HepG2 (cell line): ENCODE measurements around a stretch of chr11.

DNA sequence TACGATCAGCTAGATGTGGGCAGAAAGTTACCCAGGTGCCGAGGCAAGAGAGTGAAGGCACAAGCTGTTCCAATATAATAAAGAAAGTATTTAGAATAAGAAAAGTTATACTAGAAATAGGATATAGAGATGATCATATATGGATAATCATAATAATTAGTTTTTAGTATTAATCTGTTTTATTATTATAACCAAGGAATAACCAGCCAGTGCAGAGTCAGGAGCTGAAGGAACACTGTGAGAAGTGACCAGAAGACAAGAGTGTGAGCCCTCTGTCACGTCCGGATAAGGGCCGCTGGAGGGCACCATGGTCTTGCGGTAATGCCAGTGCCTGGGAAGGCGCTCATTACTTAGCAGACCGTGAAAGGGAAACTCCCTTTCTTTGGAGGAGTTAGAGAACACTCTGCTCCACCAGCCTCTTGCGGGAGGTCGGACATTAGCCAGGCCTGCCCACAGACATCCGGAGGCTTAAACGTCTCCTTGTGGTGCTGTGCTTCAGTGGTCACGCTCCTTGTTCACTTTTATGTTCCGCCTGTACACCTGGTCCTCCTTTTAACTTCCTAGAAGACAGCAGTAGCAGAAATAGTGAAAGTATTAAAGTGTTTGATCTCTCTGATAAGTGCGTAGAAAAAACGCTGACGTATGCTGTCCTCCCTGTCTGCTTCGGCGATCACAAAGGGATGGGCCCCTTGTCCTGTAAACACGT, 120.5 kb upstream of the LMO1 start:
- RRBS, 2 experiments = 80% methylated on average over 2 of the region's 20 CpGs; no CpG with 5 or more reads in 1 of the 2 experiments
CAGE:
- cytosol, long polyA minus RNA = no peak
- cytosol, long polyA plus RNA = no peak
- long polyA plus RNA = no peak
- nucleus, long polyA minus RNA = no peak
- nucleus, long polyA plus RNA = no peak

DNA sequence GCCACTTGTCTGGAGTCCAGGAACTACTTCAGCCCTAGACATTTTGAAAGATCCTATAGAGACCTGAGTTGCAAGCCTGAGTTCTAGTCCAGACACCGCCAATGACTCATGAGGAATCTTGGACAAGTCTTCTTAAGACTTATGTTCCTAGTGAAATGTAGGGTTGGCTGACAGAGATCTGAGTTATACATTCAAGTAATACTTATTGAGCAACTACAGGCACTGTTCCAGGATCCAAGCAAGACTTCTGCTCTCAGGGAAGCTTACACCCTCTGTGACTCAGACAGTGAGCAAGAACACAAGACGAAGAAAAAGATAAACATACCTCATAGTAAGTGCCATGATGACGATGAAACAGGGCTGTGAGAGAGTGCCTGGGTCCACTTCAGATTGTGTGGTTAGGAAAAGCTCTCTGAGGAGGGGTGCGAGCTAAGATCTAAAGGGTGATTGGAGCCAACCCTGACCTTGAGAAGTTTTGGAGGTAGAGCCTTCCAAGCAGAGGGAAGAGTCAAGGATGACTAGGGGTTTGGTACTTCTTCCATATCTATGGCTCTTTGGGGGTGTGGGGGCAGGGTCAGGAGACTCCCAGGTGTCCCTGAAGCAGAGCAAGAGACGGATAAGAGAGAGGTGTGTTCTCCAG, 10.3 kb upstream of the STK33 start:
- RRBS, 2 experiments = no CpG with 5 or more reads among the region's 5 CpGs
CAGE:
- cytosol, long polyA minus RNA = no peak
- cytosol, long polyA plus RNA = no peak
- long polyA plus RNA = no peak
- nucleus, long polyA minus RNA = no peak
- nucleus, long polyA plus RNA = no peak

DNA sequence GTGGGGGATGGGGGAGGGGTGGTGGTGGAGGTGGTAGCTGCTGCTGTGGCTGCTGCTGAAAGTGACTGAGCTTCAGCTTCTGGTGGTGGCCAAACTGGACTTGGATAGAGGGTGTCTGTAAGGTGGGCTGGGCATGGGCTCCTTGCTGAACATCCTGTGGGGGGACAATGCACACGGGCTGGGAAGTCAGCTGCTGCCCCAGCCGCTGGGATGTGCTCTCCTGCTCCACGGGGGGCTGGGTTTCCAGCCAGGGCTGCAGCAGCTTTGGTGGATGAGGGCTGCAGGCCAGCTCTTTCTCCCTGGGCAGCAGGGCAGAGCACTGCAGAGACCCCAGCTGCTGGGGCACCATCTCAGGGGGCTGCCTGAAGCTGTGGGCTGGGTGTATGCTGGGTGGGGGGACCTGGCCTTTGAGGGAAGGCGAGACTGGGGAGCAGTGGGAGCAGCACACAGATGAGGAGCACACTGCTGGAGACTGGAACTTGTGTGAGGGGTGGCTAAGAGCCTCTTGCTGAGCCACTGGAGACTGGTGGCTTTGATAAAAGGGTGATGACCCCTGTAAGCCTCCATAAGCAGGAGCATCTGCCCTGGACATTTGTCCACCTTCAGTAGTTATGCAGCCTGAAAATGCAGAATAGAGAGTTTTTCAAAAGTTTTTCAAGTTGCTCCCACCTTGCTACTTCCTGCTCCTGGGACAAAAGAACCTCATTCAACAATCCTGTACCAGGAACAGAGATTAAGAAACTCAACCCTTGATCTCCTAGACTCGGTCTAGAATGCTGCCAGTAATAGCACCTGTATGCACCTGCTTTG, 41.7 kb downstream of the TRIM66 start:
- RRBS, 2 experiments = no CpG with 5 or more reads among the region's 5 CpGs
CAGE:
- cytosol, long polyA minus RNA = no peak
- cytosol, long polyA plus RNA = no peak
- long polyA plus RNA = no peak
- nucleus, long polyA minus RNA = no peak
- nucleus, long polyA plus RNA = no peak

GRCh38 chr11:8647956-8648327, 34.5 kb downstream of the TRIM66 start:
- RRBS, 2 experiments = no CpG with 5 or more reads among the region's 1 CpG
CAGE:
- cytosol, long polyA minus RNA = no peak
- cytosol, long polyA plus RNA = no peak
- long polyA plus RNA = no peak
- nucleus, long polyA minus RNA = no peak
- nucleus, long polyA plus RNA = no peak

DNA sequence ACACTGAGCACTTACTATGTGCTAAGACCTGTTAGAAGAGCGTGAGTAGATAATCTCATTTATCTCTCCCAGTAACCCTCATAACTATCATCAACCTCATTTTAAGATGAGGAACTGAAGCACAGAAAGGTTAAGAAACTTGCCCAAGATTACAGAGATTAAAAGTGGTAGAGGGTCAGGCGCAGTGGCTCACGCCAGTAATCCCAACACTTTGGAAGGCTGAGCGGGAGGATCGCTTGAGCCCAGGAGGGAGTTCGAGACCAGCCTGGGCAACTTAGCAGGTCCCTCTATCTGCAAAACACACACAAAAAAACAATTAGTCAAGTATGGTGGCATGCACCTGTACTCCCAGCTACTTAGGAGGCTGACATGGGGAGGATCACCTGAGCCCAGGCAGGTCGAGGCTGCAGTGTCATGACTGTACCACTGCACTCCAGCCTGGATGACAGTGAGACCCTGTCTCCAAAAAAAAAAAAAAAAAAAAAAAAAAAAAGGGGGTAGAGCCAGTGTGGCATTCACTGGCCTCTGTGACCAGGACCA, 15.2 kb downstream of the RPL27A start:
- RRBS, 2 experiments = no CpG with 5 or more reads among the region's 7 CpGs
CAGE:
- cytosol, long polyA minus RNA = no peak
- cytosol, long polyA plus RNA = no peak
- long polyA plus RNA = no peak
- nucleus, long polyA minus RNA = no peak
- nucleus, long polyA plus RNA = no peak

- RRBS, 2 experiments = no CpG with 5 or more reads among the region's 3 CpGs
CAGE:
- cytosol, long polyA minus RNA = no peak
- cytosol, long polyA plus RNA = no peak
- long polyA plus RNA = no peak
- nucleus, long polyA minus RNA = no peak
- nucleus, long polyA plus RNA = no peak
Observed at GRCh38 chr11:8720228-8720773, 37.7 kb downstream of the RPL27A start.

DNA sequence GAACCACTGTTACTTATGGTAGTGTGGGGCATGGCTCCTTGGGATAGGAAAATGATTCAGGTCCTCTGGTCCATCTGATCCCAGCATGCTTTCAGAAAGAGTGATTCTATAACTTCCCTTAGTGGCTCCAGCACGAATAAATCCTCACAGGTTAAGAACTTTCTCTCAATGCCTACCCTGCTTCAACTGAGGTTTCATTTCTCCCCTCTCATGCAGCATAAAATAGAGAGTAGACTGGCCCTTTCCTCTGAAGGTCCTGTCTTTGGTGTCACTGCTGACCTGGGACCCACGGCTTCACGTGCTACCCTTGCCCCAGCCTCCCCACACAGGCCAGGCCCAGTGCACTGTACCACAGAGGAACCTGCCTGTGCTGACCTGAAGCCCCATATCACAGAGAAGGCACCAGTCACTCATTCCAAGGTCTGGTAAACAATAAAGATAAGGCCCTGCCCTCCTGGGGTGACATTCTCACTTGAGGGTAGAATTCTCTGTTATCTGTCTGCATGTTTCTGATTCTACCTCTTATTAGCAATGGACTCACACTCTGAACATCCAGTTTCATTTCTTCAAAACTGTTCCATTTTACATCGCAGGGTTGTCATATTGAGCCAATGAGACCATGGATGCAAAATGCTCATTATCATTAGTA, 51.2 kb downstream of the RPL27A start:
- RRBS, 2 experiments = no CpG with 5 or more reads among the region's 4 CpGs
CAGE:
- cytosol, long polyA minus RNA = no peak
- cytosol, long polyA plus RNA = no peak
- long polyA plus RNA = no peak
- nucleus, long polyA minus RNA = no peak
- nucleus, long polyA plus RNA = no peak

GRCh38 chr11:8765378-8765663, 45.2 kb downstream of the DENND2B start:
- RRBS, 2 experiments = no CpG with 5 or more reads among the region's 1 CpG
CAGE:
- cytosol, long polyA minus RNA = no peak
- cytosol, long polyA plus RNA = no peak
- long polyA plus RNA = no peak
- nucleus, long polyA minus RNA = no peak
- nucleus, long polyA plus RNA = no peak

DNA sequence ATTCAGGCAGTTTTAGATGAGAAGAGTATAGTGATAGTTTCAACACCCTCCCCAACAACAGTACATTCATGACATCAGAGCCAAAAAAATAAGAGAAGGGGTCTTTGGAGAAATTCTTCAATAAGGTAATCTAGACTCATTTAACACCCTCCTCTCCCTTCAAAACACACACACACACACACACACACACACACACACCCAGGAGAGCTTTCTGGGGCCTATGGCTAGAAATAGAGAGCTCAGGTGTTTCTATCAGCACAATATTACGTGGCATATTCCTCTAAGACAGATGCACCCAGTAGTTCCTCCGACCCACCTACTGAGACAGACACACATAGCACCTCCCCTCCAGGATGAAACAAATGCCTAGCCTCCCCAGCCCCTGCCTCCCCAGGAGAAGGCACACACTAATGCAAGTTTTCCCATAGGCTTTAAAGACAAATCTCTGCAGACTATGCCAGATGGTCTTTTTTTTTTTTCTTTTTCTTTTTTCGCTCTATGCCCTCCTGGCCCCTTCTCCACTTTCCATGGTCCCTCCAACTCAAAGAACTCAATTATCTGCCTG, 4.0 kb downstream of the DENND2B start:
- RRBS, 2 experiments = no CpG with 5 or more reads among the region's 3 CpGs
CAGE:
- cytosol, long polyA minus RNA = no peak
- cytosol, long polyA plus RNA = no peak
- long polyA plus RNA = no peak
- nucleus, long polyA minus RNA = no peak
- nucleus, long polyA plus RNA = no peak

DNA sequence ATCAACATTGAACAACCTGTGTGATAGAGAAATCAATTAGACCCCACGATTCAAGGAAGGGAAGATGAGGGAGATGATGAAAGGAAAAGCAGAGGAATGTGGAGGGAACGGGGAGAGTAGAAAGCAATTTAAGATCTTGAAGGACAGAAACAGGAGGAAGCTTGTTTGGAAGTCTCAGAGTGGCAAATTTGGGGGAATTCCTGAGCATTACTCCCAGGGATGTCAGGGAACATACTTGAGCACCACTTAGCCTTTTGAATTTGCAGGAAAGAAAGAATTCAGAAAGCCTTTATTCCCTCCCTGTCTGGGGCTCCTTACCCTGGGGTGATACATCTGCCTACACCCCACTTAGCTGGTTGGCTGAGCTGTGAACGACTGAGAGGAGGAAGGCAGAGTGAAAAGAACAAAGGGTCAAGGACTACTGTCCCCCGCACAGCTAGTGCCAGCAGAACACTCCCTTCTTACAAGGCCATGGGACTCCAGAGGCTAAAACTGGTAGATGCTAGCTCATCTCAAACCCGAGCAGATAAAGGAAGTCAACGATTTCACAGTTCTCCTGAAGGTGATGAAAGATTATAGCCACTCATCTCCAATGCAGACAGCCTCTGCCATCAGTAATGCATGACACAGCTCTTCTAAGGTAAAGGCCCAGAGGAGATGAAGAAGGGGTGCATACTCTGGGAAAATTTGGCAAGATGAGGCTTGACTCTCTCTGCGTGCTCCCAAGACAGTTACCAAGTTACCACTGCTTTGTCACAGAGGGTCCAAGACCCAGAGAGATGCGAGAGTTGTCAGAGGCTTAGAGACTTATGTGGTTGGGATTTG, 16.6 kb upstream of the DENND2B start:
- RRBS, 2 experiments = no CpG with 5 or more reads among the region's 8 CpGs
CAGE:
- cytosol, long polyA minus RNA = no peak
- cytosol, long polyA plus RNA = no peak
- long polyA plus RNA = no peak
- nucleus, long polyA minus RNA = no peak
- nucleus, long polyA plus RNA = no peak

GRCh38 chr11:8838206-8838813, 27.8 kb upstream of the DENND2B start:
- RRBS, 2 experiments = no CpG with 5 or more reads among the region's 9 CpGs
CAGE:
- cytosol, long polyA minus RNA = no peak
- cytosol, long polyA plus RNA = no peak
- long polyA plus RNA = no peak
- nucleus, long polyA minus RNA = no peak
- nucleus, long polyA plus RNA = no peak

DNA sequence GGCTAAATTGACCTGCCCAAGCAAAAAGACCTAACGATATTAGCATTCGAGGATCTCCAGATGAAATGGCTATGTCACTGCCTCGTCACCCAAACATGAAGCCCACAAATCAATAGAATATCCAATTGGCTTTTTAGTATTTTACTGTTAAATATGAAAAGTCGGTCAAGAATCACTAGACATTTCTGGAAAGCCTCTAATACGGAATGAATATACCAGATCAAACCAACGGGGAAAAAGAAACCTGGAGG, 29.1 kb downstream of the SCUBE2 start:
- RRBS, 2 experiments = no CpG with 5 or more reads among the region's 6 CpGs
CAGE:
- cytosol, long polyA minus RNA = no peak
- cytosol, long polyA plus RNA = no peak
- long polyA plus RNA = no peak
- nucleus, long polyA minus RNA = no peak
- nucleus, long polyA plus RNA = no peak

GRCh38 chr11:9313593-9313969, 812 bp downstream of the TMEM41B start:
- RRBS, 2 experiments = no CpG with 5 or more reads among the region's 5 CpGs
CAGE:
- cytosol, long polyA minus RNA = no peak
- cytosol, long polyA plus RNA = no peak
- long polyA plus RNA = no peak
- nucleus, long polyA minus RNA = no peak
- nucleus, long polyA plus RNA = no peak

DNA sequence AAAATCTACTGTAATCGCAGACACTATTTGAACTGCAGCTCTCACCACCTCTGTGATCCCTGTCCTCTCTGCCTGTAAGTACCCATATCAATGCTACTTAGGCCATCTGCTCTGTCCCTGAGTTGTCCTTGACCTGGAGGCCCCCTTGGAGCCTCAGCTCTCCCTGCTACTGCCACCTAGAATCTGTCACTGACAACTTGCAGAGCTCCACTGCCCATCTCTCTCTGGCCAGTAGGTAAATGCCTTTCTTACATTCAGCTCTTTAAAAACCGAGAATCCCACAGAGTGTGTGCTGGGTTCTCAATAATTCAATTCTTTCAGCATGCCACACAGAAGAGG, 22.2 kb upstream of the IPO7 start:
- RRBS, 2 experiments = no CpG with 5 or more reads among the region's 2 CpGs
CAGE:
- cytosol, long polyA minus RNA = no peak
- cytosol, long polyA plus RNA = no peak
- long polyA plus RNA = no peak
- nucleus, long polyA minus RNA = no peak
- nucleus, long polyA plus RNA = no peak

DNA sequence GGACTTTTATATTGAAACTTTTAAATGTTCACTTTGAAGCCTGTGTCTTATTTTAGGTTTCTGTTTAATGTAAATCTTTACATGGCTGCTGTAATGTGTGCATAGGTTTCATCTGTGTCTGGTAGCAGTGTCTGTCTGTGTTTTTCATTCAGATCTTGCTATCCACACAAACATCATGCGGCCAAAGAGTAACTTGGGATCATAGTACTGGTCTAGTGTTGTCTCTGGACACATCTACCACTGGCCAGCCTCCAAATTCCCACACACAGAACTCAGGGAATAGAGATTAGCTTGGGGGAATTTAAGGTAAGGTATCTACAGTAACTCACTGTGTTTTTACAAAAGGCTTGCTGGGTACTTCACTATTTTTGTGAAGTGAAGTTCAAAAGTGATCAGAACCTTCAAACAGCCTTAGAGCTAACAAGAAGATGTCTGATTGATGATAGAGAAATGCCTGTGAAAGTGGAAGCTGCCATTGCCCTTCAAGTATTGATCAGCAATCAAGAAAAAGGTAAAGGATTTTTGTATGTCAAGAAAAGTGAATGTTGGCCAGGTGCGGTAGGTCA, 32.0 kb upstream of the ZNF143 start:
- RRBS, 2 experiments = no CpG with 5 or more reads among the region's 2 CpGs
CAGE:
- cytosol, long polyA minus RNA = no peak
- cytosol, long polyA plus RNA = no peak
- long polyA plus RNA = no peak
- nucleus, long polyA minus RNA = no peak
- nucleus, long polyA plus RNA = no peak

- RRBS, 2 experiments = no CpG with 5 or more reads among the region's 11 CpGs
CAGE:
- cytosol, long polyA minus RNA = no peak
- cytosol, long polyA plus RNA = no peak
- long polyA plus RNA = no peak
- nucleus, long polyA minus RNA = no peak
- nucleus, long polyA plus RNA = no peak
Observed at GRCh38 chr11:9532945-9533393, 40.5 kb upstream of the WEE1 start.

GRCh38 chr11:9570136-9570513, 3.3 kb upstream of the WEE1 start:
- RRBS, 2 experiments = no CpG with 5 or more reads among the region's 1 CpG
CAGE:
- cytosol, long polyA minus RNA = no peak
- cytosol, long polyA plus RNA = no peak
- long polyA plus RNA = no peak
- nucleus, long polyA minus RNA = no peak
- nucleus, long polyA plus RNA = no peak

- RRBS, 2 experiments = no CpG with 5 or more reads among the region's 7 CpGs
CAGE:
- cytosol, long polyA minus RNA = no peak
- cytosol, long polyA plus RNA = no peak
- long polyA plus RNA = no peak
- nucleus, long polyA minus RNA = no peak
- nucleus, long polyA plus RNA = no peak
Observed at GRCh38 chr11:9601119-9601869, 27.8 kb downstream of the WEE1 start.

GRCh38 chr11:9670073-9670832, 6.4 kb downstream of the SWAP70 start:
- RRBS, 2 experiments = no CpG with 5 or more reads among the region's 8 CpGs
CAGE:
- cytosol, long polyA minus RNA = no peak
- cytosol, long polyA plus RNA = no peak
- long polyA plus RNA = no peak
- nucleus, long polyA minus RNA = no peak
- nucleus, long polyA plus RNA = no peak

GRCh38 chr11:9682921-9683526, 19.1 kb downstream of the SWAP70 start:
- RRBS, 2 experiments = no CpG with 5 or more reads among the region's 5 CpGs
CAGE:
- cytosol, long polyA minus RNA = no peak
- cytosol, long polyA plus RNA = no peak
- long polyA plus RNA = no peak
- nucleus, long polyA minus RNA = no peak
- nucleus, long polyA plus RNA = no peak